ENCODE data around the gene CEBPB.

DNA sequence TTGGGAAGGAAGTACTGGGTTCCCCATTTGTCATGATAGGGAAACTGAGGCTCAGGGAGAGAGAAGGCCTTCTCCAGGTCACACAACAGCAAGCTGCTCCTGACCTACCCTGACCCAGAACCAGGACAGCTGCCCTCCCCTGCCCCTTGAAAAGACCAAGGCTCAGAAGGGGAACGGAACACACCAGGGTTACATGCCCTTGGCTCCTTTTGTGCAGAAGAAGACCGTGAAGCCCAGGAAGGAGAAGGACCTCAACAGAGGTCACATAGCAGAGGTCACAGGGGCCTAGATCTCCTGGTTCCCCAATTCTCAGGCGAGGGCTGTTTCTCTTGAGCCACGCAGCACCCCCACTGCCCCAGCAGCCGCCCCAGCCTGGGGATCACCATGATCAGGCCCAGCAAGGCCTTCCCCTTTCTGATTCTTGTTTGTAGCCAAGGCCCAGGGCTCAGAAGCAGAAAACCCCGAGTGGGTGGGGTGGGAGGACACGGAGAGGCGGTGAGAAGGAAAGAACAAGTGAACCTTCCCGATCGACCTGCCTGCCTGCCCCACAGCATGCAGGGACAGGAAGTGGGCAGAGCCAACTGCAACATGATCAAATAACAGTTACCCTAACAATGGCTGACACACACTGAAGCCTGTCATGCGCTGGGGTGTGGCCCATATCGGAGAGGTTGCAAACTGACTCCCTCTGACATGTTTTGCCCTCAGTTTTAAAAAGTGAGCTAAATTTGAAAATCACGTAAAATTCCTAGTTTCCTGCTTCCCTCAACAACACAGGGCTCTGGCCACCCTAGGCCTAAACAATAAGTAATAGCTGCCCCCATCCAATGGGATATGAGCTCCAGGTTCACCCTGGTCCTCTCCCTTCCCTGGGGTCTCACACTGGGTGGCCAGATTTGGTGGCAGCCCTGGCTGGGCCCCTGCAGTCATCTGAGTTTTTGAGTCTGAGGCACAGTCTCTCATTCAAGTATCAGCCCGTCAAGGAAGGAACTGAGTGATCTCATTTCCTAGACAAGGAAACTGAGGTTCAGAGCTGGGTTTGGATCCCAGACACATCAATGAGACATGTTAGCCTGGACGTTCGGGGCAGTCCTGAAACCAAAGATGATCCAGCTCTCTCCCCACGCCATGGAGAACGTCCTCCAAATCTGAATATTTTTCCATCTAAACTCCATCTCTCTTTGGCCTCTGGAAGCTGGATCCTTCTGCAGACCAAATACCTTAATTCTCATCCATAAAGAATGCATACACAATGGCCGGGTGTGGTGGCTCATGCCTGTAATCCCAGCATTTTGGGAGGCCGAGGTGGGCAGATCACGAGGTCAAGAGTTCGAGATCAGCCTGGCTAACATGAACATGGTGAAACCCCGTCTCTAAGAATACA lies 6.5 kb downstream of the PEDS1 start:
- PRO-cap: no peak
- RAMPAGE, long total RNA: no peak

GRCh38 chr20:50187381-50188051 lies 3.1 kb upstream of the CEBPB start:
- PRO-cap: bidirectional peak, plus-strand start at chr20:50187809, minus-strand start at chr20:50187583
- RAMPAGE, long total RNA: no peak

DNA sequence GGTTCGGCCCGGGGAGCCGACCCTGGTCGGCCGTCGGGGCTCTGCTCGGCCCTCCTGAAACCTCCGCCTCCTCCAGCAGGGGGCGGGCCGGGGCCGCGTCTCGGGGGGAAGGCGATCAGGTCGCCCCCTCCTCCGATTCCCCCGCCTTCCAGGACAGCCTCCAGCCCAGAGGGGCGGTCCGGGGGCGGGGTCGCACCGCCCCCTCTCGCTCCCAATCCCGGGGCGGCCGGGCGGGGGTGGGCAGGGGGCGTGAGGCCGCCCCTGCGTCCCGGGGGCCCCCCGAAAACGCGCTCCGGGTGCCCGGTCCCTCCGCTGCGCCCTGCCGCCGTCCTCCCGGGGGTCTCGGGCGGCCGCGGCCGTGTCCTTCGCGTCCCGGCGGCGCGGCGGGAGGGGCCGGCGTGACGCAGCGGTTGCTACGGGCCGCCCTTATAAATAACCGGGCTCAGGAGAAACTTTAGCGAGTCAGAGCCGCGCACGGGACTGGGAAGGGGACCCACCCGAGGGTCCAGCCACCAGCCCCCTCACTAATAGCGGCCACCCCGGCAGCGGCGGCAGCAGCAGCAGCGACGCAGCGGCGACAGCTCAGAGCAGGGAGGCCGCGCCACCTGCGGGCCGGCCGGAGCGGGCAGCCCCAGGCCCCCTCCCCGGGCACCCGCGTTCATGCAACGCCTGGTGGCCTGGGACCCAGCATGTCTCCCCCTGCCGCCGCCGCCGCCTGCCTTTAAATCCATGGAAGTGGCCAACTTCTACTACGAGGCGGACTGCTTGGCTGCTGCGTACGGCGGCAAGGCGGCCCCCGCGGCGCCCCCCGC lies at the start of gene CEBPB:
TSS of gene CEBPB (plus strand) at position 457 of the 812 bp plus-strand sequence.
- PRO-cap: bidirectional peak, plus-strand start at position 457 of the sequence, minus-strand start at position 344 of the sequence
- RAMPAGE, long total RNA: start-site peak on the plus strand centred at position 478 of the sequence, 44 bp wide, 51 reads

DNA sequence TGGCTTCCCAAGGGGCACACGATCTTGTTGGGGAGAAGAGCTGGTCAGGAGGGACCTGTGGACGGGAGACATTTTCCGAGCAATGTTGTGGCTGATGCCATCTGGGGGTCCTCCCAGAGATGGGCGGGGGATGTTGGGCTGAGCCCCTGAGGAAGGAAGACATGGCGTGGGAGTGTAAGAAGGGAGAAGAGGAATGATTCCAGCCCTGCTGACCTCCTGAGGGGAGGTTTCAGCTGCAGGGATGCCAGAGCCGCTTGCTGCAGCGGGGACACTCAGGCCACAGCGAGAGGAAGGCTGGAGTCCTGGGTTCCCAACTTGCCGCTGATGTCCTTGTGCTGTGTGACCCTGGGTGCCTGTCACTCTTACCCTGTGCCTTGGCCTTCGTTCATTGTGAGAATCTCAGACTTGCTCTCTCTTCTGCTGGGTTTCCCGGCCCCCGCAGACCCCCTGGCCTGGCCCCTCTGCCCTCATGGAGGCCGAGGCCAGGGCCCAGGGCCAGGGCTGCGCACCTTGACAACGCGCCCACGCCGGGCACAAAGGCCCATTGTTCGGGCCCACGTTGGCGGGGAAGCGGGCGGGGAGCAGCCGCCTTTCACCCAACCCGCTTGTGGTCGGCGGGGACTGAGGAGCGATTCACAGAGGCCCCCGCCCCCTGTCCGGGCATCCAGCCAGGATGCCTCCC lies 52.2 kb downstream of the CEBPB start:
- PRO-cap: no peak
- RAMPAGE, long total RNA: no peak

DNA sequence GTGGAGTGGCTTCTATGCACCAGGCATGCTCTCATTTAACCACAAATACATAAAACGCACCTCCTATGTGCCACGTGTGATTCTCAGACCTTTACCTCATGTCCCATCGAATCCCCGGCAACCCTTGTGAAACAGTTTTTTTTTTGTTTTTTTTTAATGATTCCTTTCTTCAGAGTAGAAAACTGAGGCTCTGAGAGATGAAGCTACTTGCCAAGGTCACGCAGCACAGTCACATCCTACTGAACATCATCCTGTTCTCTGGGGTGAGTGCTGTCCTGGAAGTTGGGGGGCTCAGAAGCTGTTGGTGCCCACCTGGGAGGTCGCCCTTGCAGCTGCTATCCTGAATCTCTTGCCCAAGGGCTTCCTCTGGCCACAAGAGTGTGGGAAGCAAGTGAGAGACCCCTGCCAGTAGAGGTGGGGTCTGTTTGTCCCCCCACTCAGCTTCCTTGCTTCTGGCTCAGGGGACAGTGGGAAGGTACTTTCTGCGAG lies 84.9 kb downstream of the CEBPB start:
- PRO-cap: no peak
- RAMPAGE, long total RNA: no peak

DNA sequence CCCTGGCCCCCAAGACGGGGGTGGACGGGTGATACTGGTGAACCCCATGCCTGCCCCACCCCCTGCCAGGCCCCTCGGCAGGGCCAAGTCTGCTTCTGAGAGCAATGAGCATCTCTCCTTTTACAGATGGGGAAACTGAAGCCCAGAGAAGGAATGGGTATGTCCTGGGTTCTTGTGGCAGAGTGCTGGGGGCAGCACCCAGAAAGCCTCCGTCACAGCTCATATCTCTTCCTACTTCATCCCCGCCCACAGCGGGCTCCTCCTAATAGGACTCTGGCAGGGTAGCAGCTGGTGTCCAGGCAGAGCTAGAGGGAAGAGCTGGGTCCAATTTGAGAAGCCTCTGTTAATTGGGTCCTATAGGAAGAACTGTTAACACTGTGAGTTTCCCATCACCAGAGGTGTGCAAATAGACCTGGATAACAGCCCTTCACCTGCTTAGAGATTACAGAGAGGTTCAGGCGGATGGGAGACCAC lies 106.4 kb downstream of the CEBPB start:
- PRO-cap: bidirectional peak, plus-strand start at position 287 of the sequence, minus-strand start at position 184 of the sequence
- RAMPAGE, long total RNA: no peak

DNA sequence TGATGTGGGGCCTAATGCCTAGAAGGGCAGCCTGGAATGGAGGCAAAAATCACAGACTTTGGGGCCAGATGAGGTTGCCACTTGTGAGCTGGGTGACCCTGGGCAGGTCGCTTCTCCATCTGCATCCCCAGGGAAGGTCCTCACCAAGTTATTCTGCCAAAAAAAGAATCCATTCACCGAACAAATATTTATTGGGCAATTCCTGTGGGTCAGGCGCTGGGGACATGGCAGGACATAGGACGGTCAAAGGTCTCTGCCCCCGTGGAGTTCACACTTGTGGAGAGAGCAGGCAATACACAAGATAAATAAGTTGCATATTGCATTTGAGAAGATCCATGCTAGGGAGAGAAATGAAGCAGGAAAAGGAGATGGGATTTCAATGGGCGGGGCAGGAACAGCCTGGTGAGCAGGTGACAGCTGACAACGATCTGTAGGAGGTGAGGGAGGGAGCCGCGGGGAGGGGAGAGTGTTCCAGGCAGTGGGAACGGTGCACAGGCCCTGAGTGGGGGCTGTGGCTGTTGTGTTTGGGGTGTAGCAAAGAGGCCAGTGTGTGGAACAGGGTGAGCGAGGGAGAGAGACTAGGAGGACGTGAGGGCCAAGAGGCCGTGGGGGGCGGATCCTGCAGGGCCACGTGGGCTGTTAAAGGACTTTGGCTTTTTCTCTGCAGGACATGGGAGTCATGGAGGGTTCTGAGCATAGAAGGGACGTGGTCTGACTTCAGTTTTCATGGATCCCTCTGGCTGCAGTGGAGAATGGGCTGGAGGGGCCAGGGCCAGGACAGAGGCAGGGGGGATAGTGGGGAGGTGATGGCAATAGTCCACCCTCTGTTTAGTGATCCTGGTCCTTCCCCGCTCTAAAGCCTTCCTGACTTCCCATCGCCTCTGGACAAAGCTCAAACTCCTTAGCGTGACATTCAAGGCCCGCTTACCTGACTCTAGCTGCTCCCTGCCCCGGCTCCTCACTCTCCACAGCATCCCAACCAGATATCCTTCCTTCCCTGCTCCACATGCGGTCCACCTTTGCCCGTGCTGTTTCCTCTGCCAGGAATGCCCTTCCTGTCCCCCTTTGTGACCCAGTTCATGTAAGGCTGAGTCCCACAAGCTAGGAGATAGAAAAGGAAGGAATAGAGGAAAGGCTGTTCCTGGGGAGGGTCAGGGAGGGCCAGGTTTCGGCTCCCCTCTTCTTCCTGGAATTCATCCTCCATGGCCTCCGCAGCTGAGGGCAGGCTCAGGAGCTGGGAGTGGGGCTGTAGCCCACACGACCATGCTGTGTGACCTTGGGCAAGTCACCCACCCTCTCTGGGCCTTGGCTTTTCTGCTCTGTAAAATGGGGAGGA lies 115.7 kb downstream of the CEBPB start:
- PRO-cap: bidirectional peak, plus-strand start at position 671 of the sequence, minus-strand start at position 550 of the sequence
- RAMPAGE, long total RNA: no peak

DNA sequence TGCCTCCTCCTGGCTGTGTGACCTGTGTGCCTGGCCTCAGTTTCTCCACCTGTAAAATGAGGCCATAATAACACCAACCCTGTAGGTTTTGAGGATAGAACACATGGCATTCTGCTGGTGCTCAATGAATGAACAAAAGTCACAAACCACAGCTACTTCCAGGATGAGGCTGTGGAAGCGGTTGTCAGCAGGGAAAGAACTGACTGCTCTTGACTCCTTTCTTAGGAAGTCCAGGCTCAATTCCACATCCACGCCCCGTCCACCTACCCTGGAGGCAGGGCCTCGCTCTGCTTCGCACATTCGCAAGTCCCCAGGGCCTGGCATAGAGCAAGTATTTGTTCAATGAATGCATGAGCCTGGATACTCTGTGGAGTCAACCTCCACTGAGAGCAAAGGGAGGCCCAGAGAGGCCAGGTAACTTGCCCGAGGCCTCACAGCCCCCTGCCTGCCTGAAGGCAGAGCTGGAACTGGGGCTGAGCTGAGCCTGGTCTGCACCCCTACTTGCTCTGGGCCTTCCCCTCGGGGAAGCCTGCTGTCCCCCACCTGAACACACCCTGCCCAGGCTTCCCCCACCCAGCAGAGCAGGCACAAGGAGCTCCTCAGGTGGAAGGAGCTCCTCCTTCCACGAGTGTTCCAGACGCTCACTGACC lies 119.5 kb upstream of the PTPN1 start:
- PRO-cap: no peak
- RAMPAGE, long total RNA: no peak

- PRO-cap: no peak
- RAMPAGE, long total RNA: no peak
Measured at GRCh38 chr20:50396080-50396436, 114.1 kb upstream of the PTPN1 start.

DNA sequence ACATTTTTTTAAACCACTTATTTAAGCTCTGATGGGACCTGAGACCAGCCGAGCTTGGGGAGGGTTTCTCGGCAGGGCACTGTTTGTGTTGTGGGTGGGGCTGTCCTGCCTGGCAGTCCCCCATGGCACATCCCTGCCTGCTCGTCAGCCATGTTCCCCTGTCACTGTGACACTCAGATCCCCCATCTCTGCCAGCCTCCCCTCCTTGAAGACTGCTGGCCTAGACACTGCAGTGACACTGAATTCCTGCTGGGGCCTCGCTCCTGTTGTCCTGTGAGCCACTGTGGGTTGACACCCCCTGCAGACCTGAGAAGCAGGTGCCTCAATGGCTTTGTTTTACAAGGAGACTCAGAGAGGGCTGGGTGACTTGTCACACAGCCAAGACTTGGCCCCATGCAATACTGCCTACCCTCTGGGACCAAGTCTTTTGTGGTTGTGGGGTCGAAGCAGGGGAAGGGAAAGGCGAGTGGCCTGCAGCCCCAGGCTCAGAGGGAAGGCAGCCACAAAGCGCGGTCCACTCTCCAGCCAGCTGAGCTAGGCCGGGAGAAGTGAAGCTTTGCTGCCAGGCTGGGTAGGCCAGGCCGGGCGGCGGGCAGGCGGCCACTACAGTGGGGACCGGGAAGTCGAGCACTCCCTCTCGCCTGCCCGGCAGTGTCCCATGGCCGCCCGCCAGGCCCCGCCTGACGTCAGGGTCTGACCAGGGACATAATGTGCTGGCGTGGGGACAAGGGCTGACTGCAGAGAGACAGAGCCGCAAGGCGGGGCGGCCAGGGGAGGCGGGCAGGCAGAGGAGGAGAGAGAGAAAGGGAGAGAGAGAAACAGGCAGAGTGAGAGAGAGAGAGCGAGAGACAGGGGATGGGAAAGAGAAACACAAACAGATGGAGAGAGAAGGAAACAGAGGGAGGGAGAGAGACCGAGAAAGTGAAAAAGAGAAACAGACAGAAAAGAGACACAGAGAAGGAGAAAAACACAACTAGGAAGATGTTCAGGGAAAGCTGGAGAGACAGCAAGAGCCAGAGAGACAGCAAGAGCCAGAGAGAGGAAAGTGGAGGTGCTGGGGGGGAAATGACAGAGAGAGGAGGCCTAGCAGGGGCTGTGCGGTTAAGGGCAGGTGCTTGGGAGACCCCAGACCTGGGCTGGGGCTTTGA lies 94.7 kb upstream of the PTPN1 start:
- PRO-cap: bidirectional peak, plus-strand start at position 825 of the sequence, minus-strand start at position 610 of the sequence
- RAMPAGE, long total RNA: start-site peak on the plus strand centred at position 785 of the sequence, 95 bp wide, 165 reads

DNA sequence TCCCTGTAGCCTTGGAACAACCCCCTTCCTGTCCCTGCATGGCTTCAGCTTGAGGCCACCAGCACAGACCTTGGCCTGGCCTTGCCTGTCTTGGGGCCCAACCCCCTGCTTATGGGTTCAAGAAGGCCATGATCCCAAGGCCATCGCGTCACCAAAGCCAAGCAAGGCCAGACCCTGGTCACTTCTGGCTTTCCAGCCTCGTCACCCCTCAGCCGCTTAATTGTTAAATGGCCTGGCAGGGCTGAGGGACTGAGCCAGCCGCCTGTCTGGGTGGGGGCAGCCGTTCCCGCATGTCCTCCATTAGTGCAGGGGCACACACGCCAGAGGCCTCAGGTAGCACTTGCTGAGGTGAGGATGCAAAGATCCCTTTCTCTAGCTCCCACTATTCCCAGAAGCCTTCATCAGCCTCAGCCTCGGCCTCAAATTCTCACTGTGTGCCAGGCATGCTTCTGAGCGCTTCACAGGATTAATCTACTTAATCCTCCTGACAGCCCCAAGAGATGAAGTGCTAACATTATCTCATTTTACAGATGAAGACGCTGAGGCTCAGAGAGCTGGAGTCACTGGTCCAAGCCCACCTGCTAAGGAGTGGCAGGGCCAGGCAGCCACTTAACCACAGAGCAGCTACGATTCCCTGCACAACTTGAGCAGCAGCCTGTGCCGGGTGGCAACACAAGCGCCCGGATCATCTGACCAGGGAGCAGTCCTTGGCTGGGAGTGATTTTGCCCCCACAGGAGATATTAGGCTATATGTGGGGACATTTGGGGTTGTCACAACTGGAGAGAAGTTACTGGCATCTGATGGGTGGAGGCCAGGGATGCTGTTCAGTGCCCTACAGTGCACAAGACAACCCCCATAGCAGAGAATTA lies 93.4 kb upstream of the PTPN1 start:
- PRO-cap: no peak
- RAMPAGE, long total RNA: no peak

- PRO-cap: no peak
- RAMPAGE, long total RNA: no peak
Measured at GRCh38 chr20:50427706-50428158, 82.5 kb upstream of the PTPN1 start.

- PRO-cap: no peak
- RAMPAGE, long total RNA: no peak
Measured at GRCh38 chr20:50430606-50431132, 79.5 kb upstream of the PTPN1 start.

- PRO-cap: no peak
- RAMPAGE, long total RNA: no peak
Measured at GRCh38 chr20:50468136-50468378, 42.1 kb upstream of the PTPN1 start.

GRCh38 chr20:50483337-50483847 lies 26.8 kb upstream of the PTPN1 start:
- PRO-cap: bidirectional peak, plus-strand start at chr20:50483734, minus-strand start at chr20:50483564
- RAMPAGE, long total RNA: no peak

GRCh38 chr20:50577700-50578578 lies 67.8 kb downstream of the PTPN1 start:
- PRO-cap: no peak
- RAMPAGE, long total RNA: no peak

DNA sequence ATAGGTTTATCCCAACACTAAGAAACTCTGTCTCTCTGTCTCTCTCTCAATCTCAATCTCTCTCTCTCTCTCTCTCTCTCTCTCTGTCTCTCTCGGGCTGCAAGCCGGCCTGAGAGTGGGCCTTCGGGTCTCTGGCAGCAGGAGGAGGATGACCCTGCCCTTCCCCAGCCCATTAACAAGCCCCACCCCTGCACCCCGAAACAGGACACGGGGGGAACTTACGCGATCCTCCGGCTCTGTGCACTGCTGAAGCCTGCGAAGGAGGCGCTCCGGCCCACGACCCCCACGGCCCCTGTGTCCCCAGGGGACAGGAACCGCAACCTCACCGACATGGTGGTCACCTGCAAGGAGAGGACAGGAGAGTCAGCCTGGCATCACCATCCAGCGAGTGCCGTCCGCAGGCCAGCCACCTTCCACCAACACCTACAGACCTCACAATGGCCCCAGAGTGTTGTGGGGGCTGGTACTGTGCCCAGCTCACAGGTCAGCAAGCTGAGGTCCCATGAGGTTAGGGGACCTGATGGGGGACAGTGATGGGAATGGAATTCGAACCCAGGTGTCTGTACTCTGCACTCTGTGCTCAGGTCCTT lies 60.7 kb downstream of the RIPOR3 start:
- PRO-cap: no peak
- RAMPAGE, long total RNA: start-site peak on the minus strand centred at position 314 of the sequence, 58 bp wide, 23 reads

DNA sequence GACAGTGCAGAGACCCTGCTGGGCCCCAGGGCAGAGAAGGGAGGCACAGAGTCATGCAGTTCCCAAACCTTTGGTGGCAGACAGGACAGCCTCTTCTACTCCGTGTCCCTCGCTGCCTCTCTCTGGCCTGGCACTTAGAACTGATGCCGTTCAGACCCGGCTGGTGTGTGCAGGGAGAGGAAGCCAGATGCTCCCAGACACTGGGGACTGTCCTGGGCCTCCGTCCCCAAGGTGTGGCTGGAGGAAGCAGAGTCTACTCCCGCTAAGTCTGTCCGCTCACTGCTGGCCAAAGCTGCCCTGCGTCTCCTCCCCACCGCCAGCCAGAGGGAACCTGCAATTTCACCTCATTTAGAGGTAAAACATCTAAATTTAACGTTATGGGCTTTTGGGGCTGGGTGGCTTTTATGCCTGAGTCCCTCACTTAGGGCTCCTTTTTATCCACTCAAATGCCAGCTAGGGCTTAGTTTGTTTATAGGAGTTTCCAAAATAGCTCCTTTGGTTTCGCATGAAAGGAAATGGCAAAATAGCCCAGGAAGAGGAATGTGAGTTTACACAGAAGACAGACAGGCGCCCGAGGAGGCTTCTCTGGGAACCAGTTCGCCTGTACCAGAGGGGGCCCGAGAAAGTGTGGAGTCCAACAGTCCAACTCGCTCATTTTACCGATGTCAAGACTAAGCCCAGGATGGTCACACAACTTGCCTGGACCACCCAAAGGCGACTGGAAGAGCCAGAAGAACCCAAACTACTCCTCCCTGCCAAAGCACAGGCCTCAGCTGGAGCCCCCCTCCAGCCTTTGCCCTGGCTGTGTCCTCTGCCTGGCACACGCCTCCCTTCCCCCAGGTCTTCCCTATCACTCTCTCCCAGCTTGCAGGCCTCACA lies 54.6 kb downstream of the RIPOR3 start:
- PRO-cap: no peak
- RAMPAGE, long total RNA: no peak

DNA sequence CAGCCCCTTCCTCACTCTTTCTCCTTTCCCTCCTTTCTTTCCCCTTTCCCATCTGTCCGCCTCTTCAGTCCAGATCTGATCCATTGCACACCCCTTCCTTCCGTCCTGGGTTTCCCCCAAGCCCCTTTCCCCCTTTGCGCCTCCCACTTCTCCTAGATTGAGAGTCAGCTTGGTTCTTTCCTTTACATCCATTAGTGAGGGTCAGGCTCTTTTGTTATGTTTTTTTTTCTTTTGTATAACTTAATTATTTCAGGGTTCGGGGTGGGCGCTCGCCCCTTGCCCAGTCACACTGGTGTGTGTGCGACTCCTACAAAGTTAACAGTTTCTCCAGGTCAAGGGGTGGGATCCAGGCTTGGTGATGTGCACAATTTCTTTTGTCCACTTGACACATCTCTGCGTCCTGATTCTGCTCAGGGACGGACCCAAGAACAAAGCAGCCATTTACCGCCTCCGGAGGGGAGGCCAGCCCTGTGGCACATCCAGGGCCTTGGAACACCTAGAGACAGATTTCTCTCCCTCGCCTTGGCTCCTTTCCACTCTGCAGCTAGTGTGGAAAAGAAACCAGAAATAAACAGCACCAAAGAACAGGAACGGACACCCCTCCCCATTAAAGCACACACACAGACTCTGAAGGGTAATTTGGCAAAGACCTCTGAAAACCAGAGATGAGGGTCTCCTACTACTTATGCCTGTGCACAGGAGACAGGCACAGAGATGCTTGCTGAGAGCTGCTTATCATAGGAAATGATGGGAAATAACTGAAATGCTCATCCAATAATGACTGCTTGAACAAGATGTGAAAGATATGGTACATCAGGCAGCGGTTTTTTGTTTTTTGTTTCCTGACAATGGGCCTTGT lies 784 bp upstream of the RIPOR3 start:
- PRO-cap: no peak
- RAMPAGE, long total RNA: no peak

- PRO-cap: no peak
- RAMPAGE, long total RNA: no peak
Measured at GRCh38 chr20:50710733-50710994, 19.3 kb upstream of the RIPOR3 start.

All from vagina (tissue), 1 donor.